Placental pericyte (primary cell): ENCODE data around the gene EID2.

- CAGE, long polyA plus RNA, result no peak
Observed at GRCh38 chr19:39377204-39378233, 13.4 kb downstream of the PAF1 start.

DNA sequence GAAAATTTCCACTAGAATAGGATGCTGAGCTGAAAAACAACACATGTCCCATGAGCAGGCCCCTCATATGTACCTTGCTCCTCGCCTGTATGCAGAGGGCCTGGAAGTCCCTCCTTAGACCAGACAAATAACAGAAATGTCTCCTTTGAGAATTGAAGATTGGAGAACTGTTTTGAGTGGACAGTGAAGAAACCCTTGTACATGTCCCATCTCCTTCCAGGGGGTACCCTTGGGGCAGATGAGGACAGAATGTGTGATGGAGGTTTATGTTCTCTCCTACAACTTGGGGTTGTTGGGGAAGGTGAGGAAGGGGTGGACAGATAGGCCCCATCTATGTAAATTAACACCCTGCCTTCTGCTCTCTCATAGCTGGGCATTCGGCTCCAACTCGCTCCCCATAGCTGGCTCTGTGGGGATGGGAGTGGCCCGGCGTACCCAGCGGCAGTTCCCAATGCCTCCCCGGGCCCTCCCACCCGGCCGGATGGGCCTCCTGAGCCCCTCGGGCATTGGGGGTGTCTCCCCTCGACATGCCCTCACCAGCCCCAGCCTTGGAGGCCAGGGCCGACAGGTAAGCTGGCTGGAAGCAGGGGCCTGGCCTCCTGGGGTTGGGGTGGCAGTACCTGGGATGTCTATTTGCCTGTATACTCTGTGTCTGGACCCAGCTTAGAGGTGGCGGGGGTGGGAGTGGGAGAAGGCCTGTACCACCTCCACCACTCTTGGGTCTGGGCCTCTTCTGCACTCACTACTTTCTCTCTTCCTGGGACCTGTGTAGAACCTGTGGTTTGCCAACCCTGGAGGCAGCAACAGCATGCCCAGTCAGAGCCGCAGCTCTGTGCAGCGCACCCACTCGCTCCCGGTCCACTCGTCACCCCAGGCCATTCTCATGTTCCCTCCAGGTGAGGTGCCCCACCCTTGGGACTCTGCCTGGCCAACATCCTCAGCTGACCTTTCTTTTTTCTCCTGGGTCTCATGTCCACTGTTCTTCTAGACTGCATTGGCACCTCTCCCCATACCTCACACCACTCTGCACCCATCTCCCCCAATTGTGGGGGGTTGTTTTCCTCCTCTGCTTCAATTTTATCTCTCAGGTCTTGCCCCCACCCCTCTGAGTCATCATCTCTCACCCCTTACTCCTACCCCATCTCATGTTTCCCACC is 10.3 kb downstream of the PAF1 start:
- CAGE, long polyA plus RNA, result no peak

- CAGE, long polyA plus RNA, result no peak
Observed at GRCh38 chr19:39409304-39409904, 2.8 kb downstream of the ZFP36 start.

DNA sequence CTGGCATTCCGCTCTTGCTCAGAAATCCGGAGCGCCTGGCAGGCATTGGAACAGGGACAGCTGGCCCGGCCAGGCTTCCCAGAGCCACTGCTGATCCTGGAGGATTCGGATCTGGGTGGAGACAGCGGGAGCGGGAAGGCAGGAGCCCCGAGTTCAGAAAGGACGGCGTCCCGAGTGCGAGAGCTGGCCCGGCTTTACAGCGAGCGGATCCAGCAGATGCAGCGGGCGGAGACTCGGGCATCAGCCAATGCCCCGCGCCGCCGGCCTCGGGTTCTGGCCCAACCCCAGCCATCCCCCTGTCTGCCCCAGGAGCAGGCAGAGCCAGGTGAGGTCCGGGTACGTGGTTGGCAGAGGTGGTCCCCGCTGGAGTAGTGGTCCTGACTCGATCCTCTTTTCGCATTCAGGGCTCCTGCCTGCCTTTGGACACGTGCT is 10.9 kb downstream of the PLEKHG2 start:
- CAGE, long polyA plus RNA, result no peak

GRCh38 chr19:39457523-39458242 is 12.3 kb downstream of the SUPT5H start:
- CAGE, long polyA plus RNA, result no peak

GRCh38 chr19:39539779-39540523 is at the start of gene EID2:
Gene EID2, minus strand, starts transcription at chr19:39540161.
- CAGE, long polyA plus RNA, result no peak

- CAGE, long polyA plus RNA, result no peak
Observed at GRCh38 chr19:39816411-39817301, 17.3 kb downstream of the DYRK1B start.

DNA sequence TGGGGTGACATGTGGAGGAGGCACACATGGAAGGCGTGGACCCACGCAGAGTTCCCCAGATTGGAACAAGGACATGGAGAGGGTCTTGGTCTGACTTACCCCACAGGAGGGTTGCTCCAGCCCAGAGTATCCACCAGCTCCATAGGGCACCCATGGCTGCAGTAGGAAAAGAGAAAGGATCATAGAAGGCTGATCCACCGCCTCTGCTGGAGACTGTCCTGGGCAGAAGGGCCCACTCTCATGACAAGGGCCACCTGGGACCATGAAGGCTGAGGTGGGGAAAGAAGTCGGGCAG is 36.6 kb upstream of the PSMC4 start:
- CAGE, long polyA plus RNA, result no peak

GRCh38 chr19:39958926-39959568 is 11.9 kb upstream of the PSMC4 start:
- CAGE, long polyA plus RNA, result no peak

DNA sequence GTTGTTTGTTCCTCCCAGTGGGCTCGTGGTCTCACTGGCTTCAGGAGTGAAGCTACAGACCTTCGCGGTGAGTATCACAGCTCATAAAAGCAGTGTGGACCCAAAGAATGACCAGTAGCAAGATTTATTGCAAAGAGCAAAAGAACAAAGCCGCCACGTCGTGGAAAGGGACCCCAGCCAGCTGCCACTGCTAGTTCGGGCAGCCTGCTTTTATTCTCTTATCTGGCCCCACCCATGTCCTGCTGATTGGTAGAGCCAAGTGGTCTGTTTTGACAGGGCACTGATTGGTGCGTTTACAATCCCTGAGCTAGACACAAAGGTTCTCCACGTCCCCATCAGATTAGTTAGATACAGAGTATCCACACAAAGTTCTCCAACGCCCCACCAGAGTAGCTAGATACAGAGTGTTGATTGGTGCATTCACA is 21.7 kb upstream of the MAP3K10 start:
- CAGE, long polyA plus RNA, result no peak

DNA sequence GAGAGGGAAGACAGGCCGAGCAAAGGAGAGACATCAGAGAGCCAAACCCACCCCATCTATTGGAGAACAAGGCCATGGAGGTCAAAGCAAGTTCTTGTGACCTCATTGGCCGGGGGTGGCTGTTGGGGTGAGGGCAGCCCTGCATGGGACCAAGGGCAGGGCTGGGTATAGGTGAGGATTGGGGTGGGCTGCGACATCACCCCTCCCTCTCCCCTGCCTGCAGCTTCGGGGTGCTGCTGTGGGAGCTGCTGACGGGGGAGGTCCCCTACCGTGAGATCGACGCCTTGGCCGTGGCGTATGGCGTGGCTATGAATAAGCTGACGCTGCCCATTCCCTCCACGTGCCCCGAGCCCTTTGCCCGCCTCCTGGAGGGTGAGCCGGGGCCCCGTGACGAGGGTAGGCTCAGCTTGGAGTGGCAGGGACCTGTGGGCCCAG is 13.1 kb downstream of the MAP3K10 start:
- CAGE, long polyA plus RNA, result no peak

- CAGE, long polyA plus RNA, result no peak
Observed at GRCh38 chr19:40229192-40230125, 3.0 kb upstream of the CCNP start.

GRCh38 chr19:40265802-40266524 is 19.2 kb downstream of the AKT2 start:
- CAGE, long polyA plus RNA, result no peak

DNA sequence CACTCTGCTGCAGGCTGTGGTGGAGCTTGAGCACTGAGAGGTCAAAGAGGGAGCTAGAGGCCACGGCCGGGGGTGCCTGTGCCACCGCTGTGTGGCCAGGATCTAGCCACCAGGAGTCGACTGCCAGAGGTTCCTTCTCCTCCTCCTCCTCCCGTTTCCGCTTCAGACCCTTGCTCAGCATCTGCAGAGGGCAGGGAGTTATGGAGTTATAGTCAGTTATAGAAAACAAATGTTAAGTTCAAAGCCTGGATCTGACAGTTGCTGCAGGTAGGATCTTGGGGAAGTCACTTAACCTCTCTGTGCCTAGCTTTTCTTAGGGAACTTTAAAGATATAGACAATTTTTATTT is 2.5 kb downstream of the SERTAD1 start:
- CAGE, long polyA plus RNA, result no peak

DNA sequence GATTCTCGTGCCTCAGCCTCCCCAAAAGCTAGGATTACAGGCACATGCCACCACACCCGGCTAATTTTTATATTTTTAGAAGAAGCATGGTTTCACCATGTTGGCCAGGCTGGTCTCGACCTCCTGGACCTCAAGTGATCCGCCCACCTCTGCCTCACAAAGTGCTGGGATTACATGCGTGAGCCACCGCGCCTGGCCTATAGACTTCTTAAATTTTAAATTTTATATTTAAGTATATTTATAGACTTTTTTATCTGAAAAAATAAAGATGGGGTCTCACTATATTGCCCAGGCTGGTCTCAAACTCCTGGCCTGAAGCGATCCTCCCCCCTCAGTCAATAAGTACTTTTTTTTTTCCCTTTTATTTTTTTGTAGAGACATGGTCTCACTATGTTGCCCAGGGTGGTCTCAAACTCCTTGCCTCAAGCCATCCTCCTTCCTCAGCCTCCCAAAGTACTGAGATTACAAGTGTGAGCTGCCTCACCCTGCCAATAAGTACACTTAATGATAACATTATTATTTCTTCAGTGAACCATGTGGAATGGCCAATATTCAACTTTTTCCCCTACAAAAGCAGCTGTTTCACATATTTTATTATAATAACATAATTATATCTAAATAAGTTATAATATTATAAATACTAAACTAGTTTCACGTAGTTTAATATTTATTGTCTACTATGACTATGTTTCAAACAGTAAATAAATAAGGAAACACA is 1.8 kb downstream of the SERTAD1 start:
- CAGE, long polyA plus RNA, result no peak

GRCh38 chr19:40442269-40442957 is 1.7 kb downstream of the SERTAD3 start:
- CAGE, long polyA plus RNA, result no peak

DNA sequence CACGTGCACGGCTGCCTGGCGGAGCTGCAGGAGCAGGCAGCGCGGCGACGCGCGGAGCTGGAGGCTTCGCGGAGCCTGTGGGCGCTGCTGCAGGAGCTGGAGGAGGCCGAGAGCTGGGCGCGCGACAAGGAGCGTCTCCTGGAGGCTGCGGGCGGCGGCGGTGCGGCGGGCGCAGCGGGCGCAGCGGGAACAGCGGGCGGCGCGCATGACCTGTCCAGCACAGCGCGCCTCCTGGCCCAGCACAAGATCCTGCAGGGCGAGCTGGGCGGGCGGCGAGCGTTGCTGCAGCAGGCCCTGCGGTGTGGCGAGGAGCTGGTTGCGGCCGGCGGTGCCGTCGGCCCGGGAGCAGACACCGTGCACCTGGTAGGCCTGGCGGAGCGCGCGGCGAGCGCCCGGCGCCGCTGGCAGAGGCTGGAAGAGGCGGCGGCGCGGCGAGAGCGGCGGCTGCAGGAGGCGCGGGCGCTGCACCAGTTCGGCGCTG is 45.9 kb downstream of the SPTBN4 start:
- CAGE, long polyA plus RNA, result no peak

DNA sequence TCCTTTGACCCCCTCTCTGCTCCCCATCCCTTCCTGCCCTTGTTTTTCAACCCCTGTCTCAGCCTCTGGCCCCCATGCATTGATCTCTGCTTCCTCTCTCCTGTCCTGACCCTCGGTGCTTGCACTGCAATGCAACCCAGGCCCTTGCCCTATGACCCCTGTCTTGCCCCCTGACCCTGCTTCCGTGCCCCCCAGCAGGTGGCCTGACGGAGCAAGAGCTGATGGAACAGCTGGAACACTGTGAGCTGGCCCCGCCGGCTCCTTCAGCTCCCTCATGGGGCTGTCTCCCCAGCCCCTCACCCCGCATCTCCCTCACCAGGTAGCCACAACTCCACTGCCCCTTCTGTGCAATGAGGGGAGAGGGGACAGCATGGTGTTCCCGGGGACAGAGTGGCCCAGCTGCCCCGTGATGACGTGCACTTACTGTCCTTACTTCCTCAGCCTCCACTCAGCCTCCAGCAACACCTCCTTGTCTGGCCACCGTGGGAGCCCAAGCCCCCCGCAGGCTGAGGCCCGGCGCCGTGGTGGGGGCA is 10.6 kb upstream of the LTBP4 start:
- CAGE, long polyA plus RNA, result no peak

DNA sequence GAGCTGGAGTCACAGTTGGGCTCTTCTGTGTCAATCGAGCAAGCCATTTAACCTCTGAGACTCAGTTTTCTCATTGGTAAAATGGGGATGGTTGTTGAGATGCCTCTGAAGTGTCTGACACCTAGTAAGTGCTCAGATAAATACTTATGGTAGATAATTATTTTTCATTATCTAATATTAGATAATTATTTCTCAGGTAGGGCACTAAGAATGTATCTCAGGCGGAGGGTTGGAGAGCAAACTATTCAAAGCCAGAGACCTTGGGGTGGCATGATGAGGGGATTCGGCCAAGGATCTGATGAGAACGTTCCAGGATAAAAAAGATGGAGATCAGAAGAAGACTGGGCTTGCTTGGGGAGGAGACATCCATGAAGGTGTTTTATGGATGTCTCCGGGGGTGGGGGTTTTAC is 7.9 kb downstream of the LTBP4 start:
- CAGE, long polyA plus RNA, result no peak

DNA sequence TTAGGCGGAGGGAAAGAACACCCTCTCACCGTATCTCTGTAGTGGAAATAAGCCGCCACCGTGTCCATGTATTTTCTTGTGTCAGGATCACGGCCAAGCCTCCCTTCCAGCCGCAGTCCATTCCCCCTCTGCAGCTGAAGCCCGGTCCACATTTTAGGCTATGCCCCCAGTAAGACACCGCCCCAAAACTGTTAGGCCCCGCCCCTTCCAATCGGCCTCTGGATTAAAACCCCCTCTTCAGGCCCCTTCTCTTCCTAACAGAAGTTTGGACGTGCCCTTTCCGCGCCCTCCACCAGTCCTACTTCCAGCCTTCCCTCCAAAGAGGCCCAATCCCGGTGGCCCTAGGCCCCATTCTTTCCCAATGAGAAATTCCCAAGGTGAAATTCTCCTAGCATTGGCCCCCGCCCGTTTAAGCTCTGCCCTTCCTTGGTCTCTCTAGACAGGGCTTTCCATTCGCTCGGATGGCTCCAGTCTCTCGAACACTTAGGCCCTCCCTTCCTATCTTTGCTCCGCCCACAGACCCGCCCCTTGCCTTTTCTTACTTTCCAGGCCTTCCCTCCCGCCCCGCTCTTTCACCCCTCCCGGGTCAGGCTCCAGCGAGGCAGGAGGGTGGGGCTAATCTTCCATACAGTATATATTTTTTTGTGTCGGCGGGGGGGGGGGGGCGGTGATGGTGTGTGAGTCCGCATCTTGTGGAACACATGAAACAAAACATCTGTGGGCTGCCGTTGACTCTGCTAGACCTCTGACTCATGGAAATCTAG is 13.6 kb downstream of the LTBP4 start:
- CAGE, long polyA plus RNA, result no peak